Measurements from ENCODE around the gene QSOX1.

GRCh38 chr1:178176983-178177679, 83.2 kb downstream of the RASAL2 start:
- PRO-cap, result no peak
- RAMPAGE, long total RNA, result no peak

GRCh38 chr1:178266631-178267111, 172.8 kb downstream of the RASAL2 start:
- PRO-cap, result no peak
- RAMPAGE, long total RNA, result no peak

- PRO-cap, result unidirectional peak, plus-strand start at chr1:178486938
- RAMPAGE, long total RNA, result no peak
Measured at GRCh38 chr1:178486565-178487384, 10.0 kb downstream of the CLEC20A start.

DNA sequence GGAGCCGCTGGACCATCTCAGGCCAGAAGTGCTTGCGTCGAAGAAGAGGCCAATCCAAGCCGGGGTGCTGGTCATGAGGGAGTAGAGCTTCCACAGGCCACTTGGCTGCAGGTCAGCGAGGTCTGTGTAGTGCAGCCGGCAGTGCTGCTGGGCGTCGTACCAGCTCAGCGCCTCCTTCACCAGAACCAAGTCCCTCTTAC, 2.3 kb downstream of the CLEC20A start:
- PRO-cap, result no peak
- RAMPAGE, long total RNA, result no peak

DNA sequence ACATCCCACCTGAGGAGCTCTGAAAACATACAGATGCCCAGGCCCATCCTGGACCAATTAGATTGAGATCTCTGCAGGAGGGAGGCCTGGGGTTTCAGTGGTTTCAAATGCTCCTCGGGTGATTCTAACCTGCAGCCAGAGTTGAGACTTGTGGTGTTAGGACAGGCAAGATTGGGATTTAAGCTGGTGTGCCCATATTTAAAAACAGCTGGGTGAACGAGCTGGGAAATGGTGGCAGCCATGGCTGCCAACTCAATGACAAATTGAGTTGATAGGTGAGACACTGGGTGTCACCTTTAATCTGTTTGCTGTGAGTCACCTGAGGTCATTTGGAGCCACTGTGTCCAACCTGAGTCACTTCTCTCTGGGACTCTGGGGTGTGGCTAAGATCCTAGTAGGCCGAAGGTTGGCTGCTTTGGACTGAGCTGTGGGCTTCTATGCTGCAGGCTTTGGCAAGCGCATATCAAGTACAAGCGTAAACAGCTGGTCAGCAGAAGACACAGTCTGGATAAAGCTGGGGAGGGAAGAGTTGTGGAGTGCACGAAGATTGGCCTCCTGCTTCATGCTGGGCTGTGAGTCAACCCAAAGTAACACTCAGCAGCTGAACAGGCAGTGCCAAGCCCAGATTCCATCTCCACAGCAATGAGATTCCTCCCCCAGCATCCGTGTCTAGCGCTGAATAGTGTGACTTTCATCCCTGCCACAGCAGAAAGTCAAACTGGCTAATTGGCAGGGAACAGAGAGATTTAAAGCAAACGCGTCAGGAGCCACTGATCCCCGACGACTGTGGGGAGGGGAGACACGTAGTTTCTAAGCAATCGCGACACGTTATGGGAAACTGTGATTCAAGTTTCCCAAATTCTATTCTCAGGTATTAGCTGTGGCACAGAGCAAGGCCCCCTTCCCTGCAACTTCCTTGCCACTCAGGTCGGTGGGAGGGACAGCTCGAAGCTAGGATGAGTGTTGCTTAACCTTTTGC, 24.0 kb downstream of the TEX35 start:
- PRO-cap, result no peak
- RAMPAGE, long total RNA, result no peak

DNA sequence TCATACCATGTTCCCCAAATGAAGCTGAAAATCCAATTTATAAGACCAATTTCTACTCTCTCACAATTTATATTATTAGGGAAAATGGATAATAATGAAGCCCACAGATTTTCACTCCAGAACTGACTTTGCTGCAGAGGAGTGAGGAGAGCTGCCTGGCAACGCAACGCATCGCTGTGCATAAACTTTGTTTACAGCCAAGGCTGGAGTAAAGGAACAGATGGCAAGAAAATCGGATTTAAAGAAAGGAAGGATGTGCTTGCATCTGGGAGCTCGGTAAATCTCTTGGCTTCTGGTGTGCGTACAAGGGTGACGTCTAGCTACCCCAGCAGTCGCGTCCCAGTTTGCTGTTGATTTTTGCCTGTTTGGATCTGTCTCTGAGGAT, 73.4 kb upstream of the RALGPS2 start:
- PRO-cap, result no peak
- RAMPAGE, long total RNA, result no peak

- PRO-cap, result bidirectional peak, plus-strand start at chr1:178664510, minus-strand start at chr1:178664330
- RAMPAGE, long total RNA, result no peak
Measured at GRCh38 chr1:178664239-178664592, 60.8 kb upstream of the RALGPS2 start.

- PRO-cap, result no peak
- RAMPAGE, long total RNA, result no peak
Measured at GRCh38 chr1:178929051-178929546, 58.2 kb upstream of the ANGPTL1 start.

GRCh38 chr1:178933295-178933827, 62.5 kb upstream of the ANGPTL1 start:
- PRO-cap, result no peak
- RAMPAGE, long total RNA, result no peak

DNA sequence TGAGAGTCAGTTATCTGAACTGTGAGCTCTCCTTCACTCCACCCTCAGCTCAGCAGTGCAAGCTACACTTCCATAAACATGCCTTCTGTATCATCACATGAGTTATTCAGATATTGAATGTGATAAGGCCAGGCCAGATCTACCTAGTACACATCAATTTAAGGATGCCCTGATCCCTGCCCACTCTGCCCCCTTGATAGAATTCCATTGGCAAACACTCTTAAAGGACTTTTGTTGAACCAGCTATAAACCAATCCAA, 60.3 kb upstream of the FAM20B start:
- PRO-cap, result no peak
- RAMPAGE, long total RNA, result no peak

GRCh38 chr1:179095351-179096129, 13.7 kb downstream of the TOR3A start:
- PRO-cap, result no peak
- RAMPAGE, long total RNA, result no peak

- PRO-cap, result no peak
- RAMPAGE, long total RNA, result no peak
Measured at GRCh38 chr1:179228756-179229178, 710 bp downstream of the ABL2 start.

- PRO-cap, result no peak
- RAMPAGE, long total RNA, result no peak
Measured at GRCh38 chr1:179230247-179230746, 820 bp upstream of the ABL2 start.

GRCh38 chr1:179883623-179884424, 1.7 kb downstream of the TOR1AIP1 start:
- PRO-cap, result no peak
- RAMPAGE, long total RNA, result no peak

DNA sequence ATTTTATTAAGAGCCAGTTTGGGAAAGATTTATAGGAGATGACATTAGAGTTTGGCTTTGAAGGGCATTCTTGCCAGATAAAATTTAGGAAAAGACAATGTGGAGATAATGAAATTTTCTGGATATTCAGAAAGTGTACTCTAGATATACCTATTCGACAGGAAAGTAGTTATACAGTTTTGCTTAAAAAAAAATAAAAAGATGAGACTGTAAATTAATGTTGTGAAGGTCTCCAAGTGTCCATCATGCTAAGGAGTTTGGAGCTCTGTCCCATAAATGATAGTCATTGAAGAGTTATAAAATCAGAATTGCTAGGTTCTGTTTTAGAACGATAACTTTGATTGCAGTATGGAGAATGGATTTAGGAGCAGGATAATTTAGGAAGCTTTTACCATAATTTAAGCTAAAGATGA, 20.5 kb downstream of the CEP350 start:
- PRO-cap, result no peak
- RAMPAGE, long total RNA, result no peak

GRCh38 chr1:179990433-179990919, 35.9 kb downstream of the CEP350 start:
- PRO-cap, result no peak
- RAMPAGE, long total RNA, result no peak

DNA sequence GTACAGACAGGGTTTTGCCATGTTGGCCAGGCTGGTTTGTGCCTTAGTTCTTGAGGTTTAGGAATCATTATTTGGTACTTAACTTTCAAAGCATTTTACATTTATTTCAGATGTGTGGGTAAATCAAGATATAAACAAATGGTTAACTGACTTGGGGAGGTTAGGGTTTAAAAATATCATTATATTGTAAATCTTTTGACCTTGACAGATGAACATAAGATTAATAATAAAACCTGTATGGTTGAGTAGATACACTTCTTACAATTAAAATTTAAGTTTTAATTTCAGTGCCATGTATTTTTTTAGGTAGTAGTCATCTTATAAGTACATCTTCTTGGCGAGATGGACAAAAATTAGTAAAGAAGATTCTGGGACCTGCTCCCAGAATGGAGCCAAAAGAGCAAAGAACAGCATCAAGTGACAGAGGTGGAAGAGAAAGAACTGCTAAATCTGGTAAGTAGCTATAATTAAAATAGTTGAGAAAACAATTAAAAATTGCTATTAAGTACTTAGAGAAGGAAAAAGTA, 57.1 kb downstream of the CEP350 start:
- PRO-cap, result no peak
- RAMPAGE, long total RNA, result no peak

DNA sequence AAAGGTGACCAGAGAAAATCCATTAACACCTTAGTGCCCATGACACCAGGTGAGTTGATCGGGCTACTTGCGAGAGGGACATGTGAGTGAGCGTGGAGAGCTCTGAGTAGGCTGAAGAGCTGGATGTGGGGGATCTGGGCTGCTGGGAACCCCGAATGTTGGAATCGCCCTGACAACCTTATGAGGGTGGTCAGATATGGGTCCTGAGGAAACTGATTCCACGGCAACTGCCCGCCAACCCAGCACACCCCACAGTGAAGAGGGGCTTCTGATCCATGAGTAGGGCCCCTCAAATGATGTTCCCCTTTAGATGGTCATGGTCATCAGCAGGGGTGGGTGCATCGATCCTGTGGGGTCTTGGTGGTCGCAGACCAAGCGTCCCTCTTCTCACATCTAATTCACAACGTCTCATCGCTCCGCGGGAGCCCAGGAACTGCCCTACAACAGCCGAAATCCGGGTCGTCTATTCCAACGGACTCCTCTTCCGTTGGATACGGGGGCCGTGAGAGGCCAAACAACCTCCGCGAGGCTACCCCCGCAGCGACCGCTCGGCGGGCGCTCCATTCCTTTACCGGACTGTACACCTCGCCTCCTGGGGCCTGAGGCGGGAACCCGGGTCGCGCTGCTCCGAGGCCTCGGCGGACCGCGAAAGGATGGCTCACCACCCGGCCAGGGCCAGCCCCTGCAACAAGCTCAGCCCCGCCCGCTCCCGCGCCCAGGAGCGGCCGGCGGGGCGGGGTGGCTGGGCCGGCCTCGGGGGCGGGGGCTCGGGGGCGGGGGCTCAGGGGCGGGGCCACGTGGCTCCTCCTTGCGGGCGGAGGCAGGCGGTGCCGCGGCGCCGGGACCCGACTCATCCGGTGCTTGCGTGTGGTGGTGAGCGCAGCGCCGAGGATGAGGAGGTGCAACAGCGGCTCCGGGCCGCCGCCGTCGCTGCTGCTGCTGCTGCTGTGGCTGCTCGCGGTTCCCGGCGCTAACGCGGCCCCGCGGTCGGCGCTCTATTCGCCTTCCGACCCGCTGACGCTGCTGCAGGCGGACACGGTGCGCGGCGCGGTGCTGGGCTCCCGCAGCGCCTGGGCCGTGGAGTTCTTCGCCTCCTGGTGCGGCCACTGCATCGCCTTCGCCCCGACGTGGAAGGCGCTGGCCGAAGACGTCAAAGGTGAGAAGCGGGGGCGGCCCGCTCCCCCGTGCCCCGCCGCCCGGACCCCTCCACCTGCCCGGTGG, at the start of gene QSOX1:
TSS of gene QSOX1 (plus strand) at position 853 of the 1,221 bp plus-strand sequence.
- PRO-cap, result bidirectional peak, plus-strand start at position 880 of the sequence, minus-strand start at position 660 of the sequence
- RAMPAGE, long total RNA, result no peak

DNA sequence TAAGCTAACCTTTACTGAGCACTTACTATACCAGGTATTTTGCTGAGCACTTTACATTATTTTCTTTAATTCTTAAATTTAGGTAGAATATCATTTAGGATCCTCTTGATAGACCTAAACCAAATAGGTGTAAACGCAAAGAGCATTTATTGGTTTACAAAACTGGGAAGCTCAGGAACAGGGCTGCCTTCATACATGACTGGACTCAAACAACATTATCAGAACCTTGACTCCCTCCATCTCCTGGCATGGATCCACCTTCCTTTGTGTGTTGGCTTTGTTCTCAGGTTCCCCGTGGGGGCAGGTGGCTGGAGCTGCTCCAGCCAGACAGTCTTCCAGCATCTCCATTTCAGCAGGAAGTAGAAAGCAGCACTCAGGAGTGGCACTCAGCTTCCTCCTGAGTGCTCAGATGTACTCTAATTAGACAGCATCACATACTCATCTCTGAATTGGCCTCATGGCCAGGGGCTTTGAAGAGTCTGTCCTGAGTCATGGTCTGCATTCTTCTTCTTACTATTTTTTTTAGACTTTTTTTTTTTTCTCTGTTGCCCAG, 45.3 kb upstream of the XPR1 start:
- PRO-cap, result no peak
- RAMPAGE, long total RNA, result no peak

DNA sequence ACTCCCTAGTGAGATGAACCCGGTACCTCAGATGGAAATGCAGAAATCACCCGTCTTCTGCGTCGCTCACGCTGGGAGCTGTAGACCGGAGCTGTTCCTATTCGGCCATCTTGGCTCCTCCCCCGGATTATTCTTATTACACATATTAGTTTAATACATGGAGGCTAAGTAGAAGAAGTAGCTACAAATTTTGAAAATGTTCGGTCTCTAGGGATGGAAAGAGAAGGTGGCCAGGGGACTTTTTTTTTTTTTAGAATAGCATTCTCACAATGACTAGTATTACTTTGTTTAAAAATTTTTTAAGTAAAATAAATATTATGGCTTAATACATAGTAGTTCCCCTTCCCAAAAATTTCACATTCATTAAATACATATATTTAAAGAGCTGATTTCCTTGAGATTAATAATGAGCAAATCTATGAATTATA, 40.0 kb upstream of the KIAA1614 start:
- PRO-cap, result no peak
- RAMPAGE, long total RNA, result no peak

Measured in Karpas-422 (cell line).